Adrenal gland (tissue), 7 donors: ENCODE results near the gene CLUH.

DNA sequence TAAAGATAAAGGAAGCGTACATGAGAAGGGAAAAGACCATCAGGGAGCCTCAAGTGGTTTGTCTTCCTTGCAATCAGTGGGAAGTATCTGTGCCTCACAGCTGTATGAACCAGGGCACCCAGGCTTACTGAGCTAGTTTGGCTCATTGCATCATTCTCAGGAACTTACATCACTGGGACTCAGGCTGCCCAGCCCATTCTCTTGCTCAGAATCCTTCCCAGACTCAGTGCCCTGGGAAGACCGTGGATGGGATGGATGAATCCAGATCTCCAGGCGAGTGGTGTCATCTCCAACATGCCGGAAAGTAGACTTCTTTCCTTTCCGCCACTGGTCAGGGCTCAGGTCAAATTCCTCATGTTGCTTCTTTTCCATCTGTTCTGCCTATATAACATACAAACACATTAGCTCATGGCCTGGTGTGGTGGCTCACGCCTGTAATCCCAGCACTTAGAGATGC, 21.1 kb downstream of the SMG6 start:
- PRO-cap, 3 experiments = no peak in any of the 3 experiments
- RAMPAGE, long total RNA, 4 experiments = no peak in any of the 4 experiments
- RRBS = no CpG with 5 or more reads among the region's 6 CpGs

- PRO-cap, 3 experiments = no peak in any of the 3 experiments
- RAMPAGE, long total RNA, 4 experiments = no peak in any of the 4 experiments
- RRBS = no CpG with 5 or more reads among the region's 7 CpGs
Measured at GRCh38 chr17:2323696-2324722, 12.2 kb downstream of the TSR1 start.

DNA sequence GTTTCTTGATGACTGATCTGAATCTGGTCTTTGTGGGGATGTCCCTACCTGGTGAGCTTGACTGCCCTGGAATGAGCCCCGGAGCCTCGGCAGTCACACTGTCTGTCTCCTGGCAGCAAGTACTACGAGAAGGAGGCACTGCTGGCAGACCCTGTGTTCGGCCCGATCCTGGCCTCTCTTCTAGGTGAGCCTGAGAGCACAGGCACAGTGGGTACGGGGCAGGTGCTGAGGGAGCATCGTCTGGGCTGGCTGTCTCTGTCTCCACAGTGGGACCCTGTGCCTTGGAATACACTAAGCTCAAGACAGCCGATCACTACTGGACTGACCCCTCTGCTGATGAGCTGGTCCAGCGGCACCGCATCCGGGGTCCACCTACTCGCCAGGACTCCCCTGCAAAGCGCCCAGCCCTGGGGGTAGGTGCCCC, 25.4 kb downstream of the SGSM2 start:
- PRO-cap, 3 experiments = no peak in any of the 3 experiments
- RAMPAGE, long total RNA, 4 experiments = no peak in any of the 4 experiments
- RRBS = no CpG with 5 or more reads among the region's 13 CpGs

GRCh38 chr17:2386034-2386304, 14.9 kb downstream of the MNT start:
- PRO-cap, 3 experiments = no peak in any of the 3 experiments
- RAMPAGE, long total RNA, 4 experiments = no peak in any of the 4 experiments
- RRBS = no CpG with 5 or more reads among the region's 4 CpGs

- PRO-cap, 3 experiments = peak in 3 of 3 experiments; most common plus-strand start chr17:2412805 (in 3); most common minus-strand start chr17:2412812 (in 2)
- RAMPAGE, long total RNA, 4 experiments = no peak in any of the 4 experiments
- RRBS = no CpG with 5 or more reads among the region's 10 CpGs
Measured at GRCh38 chr17:2412278-2413171, 11.7 kb upstream of the MNT start.

DNA sequence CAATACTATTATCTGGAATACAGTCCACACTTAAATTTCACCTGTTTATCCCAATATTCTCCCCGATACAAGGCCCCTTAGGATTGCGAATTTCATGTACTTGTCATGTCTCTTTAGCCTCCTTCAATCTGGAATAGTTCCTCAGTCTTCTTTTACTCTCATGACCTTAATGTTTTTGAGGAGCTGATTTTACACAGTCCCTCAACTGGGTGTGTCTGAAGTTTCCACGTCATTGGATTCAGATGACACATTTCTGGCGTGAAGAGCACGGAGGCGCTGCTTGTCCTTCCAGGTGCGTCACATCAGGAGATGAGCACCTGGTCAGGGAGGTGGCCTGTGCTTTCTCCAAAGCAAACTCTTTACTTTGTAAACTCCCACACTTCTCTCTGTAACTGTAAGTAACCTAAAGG, 52.4 kb upstream of the MNT start:
- PRO-cap, 3 experiments = no peak in any of the 3 experiments
- RAMPAGE, long total RNA, 4 experiments = no peak in any of the 4 experiments
- RRBS = no CpG with 5 or more reads among the region's 7 CpGs

DNA sequence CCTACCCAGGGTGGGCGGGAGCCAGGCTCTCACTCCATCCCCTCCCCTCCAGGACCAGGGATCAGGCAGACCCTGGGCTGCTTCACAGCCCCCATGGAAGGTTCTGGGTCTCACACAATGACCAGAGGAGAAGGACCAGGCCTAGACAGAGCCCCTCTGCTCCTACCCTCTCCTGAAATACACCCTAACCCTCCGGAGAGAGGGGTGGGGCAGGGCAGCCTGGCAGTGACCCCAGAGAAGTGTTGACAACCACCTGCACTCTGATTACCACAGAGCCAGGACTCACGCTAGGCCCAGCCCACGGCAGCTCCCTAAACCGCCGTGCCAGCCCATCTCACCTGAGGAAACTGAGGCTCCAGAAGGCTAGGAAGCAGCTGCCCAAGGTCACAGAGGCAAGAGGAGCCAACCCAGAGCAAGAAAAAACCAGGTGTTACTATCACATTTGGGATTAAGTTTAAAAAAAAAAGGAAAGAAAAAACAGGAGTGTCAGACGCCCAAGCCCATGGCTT, 3.3 kb downstream of the CLUH start:
- PRO-cap, 3 experiments = no peak in any of the 3 experiments
- RAMPAGE, long total RNA, 4 experiments = no peak in any of the 4 experiments
- RRBS = no CpG with 5 or more reads among the region's 7 CpGs

- PRO-cap, 3 experiments = peak in 2 of 3 experiments; most common plus-strand start chr17:2711102 (in 2); most common minus-strand start chr17:2710732 (in 1)
- RAMPAGE, long total RNA, 4 experiments = start-site peak on the minus strand in 1 of 4 experiments, at chr17:2711210-2711276 at its widest, 6 reads per replicate
- RRBS = 2% methylated on average over 4 of the region's 58 CpGs
Measured at GRCh38 chr17:2710654-2711425, 724 bp downstream of the CLUH start.

GRCh38 chr17:2711426-2712089, at the start of gene CLUH:
CLUH (minus strand) TSS chr17:2711764.
- PRO-cap, 3 experiments = peak in 3 of 3 experiments; most common plus-strand start chr17:2712012 (in 1); most common minus-strand start chr17:2711714 (in 3)
- RAMPAGE, long total RNA, 4 experiments = start-site peak on the plus strand in 1 of 4 experiments, at chr17:2711911-2712021 at its widest, 11 reads per replicate; start-site peak on the minus strand in 1 of 4 experiments, at chr17:2711581-2711773 at its widest, 11 reads per replicate
- RRBS = 1% methylated on average over 30 of the region's 86 CpGs

- PRO-cap, 3 experiments = no peak in any of the 3 experiments
- RAMPAGE, long total RNA, 4 experiments = no peak in any of the 4 experiments
- RRBS = no CpG with 5 or more reads among the region's 12 CpGs
Measured at GRCh38 chr17:2901441-2902050, 105.3 kb downstream of the RAP1GAP2 start.

DNA sequence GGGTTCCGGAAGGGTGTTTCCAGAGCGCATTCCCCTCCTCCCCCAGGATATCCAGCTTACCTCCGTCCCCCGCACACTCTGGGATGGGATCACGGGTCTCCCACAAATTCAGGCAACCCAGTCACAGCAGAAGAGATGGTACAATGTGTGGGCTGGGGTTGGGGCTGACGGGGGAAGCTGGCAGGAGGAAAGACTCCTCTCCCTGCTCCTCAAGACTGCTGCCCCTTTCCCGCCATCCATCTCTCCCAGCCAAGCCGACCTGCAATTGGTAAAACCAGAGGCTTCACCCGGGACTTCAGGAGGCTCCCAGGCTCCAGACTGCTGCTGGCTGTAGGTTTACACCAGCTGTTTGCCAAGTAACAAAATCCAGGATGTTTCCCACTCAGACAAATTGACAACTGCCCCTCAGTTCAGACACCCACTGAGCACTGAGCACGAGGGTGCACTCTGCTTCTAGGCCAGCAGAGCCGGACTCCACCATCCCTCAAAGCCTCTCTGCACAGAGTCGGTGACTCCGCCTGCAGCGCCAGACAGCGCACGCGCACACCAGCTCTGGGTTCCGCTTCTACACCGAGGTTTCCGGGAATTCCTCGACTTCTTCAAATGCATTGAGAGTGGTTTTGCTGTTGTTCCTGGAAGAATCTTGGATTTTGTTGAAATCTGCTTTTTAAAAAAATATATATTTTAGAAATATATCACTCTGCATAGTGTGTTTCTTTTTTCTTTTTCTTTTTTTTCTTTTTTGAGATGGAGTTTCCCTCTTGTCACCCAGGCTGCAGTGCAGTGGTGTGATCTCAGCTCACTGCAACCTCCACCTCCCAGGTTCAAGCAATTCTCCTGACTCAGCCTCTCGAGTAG, 37.8 kb downstream of the ASPA start:
- PRO-cap, 3 experiments = no peak in any of the 3 experiments
- RAMPAGE, long total RNA, 4 experiments = start-site peak on the minus strand in 1 of 4 experiments, centred at position 500 of the sequence, 22 reads per replicate
- RRBS = no CpG with 5 or more reads among the region's 22 CpGs

- PRO-cap, 3 experiments = no peak in any of the 3 experiments
- RAMPAGE, long total RNA, 4 experiments = no peak in any of the 4 experiments
- RRBS = 100% methylated on average over 1 of the region's 10 CpGs
Measured at GRCh38 chr17:3609876-3610167, 611 bp upstream of the TRPV1 start.

DNA sequence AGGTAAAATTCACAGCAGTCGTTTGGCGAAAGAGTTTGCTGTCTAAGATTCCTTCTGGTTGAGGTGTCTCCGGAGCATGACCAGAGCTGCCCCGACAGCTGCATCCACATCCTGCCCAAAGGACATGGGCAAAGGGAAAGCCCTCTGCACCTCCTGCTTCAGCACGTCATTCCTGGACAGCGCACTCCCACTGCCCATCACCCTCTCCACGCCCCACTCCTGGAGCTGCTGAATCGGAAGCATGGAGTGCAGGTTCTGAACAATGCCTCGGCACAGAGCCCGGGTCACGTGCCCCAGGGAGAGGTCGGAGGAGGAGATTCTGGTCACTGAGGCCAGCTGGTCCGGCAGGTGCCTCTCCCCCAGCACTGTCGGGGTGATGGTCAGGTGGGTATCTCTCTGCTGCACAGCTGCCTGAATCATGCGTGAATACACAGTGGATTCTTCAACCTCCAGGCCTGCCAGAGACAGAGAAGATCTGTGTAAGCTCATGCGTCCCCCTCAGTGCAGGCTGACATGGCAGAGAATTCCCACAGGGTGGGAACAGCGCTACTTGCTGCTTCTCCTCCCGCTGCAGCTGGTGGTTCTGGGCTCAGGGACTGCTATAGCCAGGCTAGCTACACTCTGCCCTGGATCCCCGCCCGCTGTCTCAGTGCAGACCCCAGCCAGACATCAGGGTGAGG, 1.4 kb upstream of the TRPV1 start:
- PRO-cap, 3 experiments = no peak in any of the 3 experiments
- RAMPAGE, long total RNA, 4 experiments = no peak in any of the 4 experiments
- RRBS = 88% methylated on average over 4 of the region's 20 CpGs

GRCh38 chr17:3647119-3647678, 10.6 kb downstream of the CTNS start:
- PRO-cap, 3 experiments = no peak in any of the 3 experiments
- RAMPAGE, long total RNA, 4 experiments = no peak in any of the 4 experiments
- RRBS = no CpG with 5 or more reads among the region's 19 CpGs

- PRO-cap, 3 experiments = peak in 2 of 3 experiments; most common plus-strand start chr17:3659835 (in 1); most common minus-strand start chr17:3659971 (in 2)
- RAMPAGE, long total RNA, 4 experiments = no peak in any of the 4 experiments
- RRBS = 39% methylated on average over 5 of the region's 25 CpGs
Measured at GRCh38 chr17:3659480-3660233, 8.7 kb downstream of the TAX1BP3 start.

DNA sequence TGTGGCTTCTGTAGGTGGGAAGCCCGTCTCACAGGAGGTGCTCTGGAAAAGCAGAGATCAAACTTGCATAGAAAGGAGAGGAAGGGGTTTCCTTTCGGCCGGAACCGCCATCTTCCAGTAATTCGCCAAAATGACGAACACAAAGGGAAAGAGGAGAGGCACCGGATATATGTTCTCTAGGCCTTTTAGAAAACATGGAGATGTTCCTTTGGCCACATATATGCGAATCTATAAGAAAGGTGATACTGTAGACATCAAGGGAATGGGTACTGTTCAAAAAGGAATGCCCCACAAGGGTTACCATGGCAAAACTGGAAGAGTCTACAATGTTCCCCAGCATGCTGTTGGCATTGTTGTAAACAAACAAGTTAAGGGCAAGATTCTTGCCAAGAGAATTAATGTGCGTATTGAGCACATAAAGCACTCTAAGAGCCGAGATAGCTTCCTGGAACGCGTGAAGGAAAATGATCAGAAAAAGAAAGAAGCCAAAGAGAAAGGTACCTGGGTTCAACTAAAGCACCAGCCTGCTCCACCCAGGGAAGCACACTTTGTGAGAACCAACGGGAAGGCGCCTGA, 3.2 kb downstream of the TAX1BP3 start:
- PRO-cap, 3 experiments = no peak in any of the 3 experiments
- RAMPAGE, long total RNA, 4 experiments = no peak in any of the 4 experiments
- RRBS = no CpG with 5 or more reads among the region's 14 CpGs

DNA sequence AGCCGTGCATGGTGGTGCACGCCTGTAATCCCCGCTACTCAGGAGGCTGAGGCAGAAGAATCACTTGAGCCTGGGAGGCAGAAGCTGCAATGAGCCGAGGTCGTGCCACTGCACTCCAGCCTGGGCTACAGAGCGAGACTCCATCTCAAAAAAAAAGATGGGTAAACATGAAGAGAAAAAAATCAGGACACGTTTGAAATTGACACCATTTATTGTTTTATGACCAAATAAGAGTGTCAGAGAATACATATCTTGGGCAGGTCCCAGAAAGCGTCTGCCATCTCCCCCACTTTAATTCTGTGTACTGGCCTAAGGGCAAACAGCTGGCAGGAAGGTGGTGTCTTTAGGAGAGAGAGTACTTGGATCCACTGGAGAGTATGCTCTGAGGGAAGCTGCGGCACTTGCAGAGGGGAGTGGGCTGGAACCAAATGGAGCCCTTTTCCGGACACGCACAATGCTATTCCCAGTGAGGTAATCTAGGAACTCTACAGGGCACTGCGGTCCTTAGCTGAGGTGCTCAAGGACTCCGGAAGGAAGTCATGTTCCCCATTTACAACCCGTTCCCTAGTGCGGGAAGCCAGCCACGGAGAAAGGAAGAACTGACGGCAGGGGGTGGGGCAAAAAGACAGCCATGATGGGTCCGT, 4.5 kb downstream of the EMC6 start:
- PRO-cap, 3 experiments = no peak in any of the 3 experiments
- RAMPAGE, long total RNA, 4 experiments = no peak in any of the 4 experiments
- RRBS = 87% methylated on average over 4 of the region's 18 CpGs

- PRO-cap, 3 experiments = no peak in any of the 3 experiments
- RAMPAGE, long total RNA, 4 experiments = no peak in any of the 4 experiments
- RRBS = no CpG with 5 or more reads among the region's 16 CpGs
Measured at GRCh38 chr17:3694638-3695116, 1.3 kb downstream of the P2RX5 start.

DNA sequence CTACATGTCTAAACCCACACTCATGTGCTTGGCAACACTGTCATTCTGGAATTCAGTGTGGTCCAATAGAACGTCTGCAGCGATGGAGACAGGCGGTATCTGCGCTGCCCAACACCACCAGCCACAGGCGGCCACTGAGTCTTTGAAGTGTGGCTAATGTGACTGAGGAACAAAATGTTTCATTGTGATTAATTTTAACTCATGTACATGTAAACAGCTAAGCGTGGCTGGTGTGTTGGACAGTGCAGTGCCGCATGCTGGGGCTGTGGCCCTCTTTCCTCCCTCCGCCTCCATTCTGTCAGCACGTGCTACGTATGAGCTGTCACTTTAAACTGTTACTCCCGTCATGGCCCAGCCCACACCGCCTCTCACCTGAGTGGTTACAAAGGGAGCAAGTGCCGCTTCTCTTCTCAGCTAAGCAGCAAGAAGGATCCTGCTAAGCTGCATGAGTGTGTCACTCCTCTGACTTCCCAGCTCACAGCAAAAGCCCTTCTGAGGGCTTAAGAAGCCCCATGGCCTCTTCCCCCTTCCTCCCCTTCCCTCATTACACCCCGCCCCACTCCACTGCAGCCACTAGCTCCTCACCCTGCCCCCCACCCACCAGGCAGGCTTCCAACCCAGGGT, 14.9 kb downstream of the HASPIN start:
- PRO-cap, 3 experiments = no peak in any of the 3 experiments
- RAMPAGE, long total RNA, 4 experiments = no peak in any of the 4 experiments
- RRBS = no CpG with 5 or more reads among the region's 14 CpGs

DNA sequence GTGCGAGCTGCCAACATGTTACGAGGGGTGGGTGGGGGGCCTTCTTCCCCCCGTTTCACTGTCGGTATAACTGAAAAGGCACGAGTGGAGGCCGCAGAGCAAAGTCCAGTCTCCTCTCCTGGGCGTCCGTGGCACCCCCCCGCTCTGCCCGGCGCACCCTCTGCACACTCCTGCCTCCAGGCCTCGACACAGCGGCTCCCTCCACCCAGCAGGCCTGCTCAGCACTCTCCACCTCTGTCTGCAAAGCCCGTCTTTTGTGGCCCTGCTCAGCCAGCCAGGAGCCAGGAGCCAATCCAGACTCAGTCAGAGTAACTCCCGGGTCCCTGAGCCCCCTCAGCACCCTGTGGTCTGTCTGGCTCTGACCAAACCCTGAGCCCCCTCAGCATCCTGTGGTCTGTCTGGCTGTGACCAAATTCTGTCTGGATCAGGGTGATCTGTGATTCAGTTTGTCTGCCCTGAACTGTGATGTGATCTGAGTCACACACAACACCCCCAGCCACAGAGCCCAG, 6.1 kb downstream of the ITGAE start:
- PRO-cap, 3 experiments = no peak in any of the 3 experiments
- RAMPAGE, long total RNA, 4 experiments = no peak in any of the 4 experiments
- RRBS = no CpG with 5 or more reads among the region's 15 CpGs